Measurements from ENCODE around the genes CD96 and ZBED2.

DNA sequence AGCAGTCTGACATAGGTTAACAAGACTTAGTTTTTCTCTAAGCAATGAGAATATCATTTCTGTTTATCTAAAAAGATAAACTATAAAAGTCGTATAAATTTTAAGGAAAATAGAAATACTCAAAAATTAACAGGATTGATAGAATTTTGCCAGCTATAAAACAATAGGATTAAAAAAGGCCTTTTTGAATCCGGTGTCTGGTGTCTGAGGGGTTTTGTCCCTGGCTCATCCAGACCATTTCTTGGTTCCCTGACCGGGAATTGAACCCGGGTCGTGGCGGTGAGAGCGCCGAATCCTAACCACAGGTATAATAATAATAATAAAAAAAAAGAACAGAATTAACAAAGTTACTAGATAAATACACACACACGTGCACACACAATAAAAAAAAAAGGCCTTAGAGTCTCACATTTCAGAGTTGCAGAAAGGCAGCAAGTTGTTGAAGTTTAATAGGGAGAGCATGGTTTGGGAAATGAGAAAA is 1206.2 kb upstream of the ALCAM start:
- RRBS, 2 experiments = 15 to 54% methylated on average over 2 of the region's 9 CpGs

DNA sequence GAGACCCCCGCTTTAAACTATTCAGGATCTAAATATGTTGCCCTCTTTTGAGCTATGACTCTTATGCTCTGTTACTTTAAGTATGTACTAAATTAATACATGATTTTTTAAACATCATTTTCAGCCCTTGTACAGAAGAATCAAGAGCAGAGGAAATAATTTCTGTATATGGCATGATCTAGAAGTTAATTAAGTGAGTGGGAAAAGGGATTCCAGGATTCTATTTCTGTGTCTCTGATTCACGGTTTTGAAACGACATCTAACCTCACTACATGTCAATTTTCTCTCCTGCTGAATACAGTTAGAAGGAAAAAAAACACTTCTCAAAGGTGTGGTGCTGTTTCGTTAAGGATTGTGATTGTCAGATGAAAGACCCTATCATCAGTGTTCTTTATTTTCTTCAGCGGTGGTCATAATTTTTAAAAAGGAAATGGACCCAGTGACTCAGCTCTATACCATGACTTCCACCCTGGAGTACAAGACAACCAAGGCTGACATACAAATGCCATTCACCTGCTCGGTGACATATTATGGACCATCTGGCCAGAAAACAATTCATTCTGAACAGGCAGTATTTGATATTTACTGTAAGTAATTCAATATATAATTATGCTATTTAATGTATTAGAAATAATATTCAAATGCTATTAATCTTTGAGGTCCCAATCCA is 167.7 kb downstream of the ALCAM start:
- RRBS, 2 experiments = no CpG with 5 or more reads among the region's 6 CpGs

GRCh38 chr3:105725989-105726240 is 142.9 kb downstream of the CBLB start:
- RRBS, 2 experiments = no CpG with 5 or more reads among the region's 6 CpGs

DNA sequence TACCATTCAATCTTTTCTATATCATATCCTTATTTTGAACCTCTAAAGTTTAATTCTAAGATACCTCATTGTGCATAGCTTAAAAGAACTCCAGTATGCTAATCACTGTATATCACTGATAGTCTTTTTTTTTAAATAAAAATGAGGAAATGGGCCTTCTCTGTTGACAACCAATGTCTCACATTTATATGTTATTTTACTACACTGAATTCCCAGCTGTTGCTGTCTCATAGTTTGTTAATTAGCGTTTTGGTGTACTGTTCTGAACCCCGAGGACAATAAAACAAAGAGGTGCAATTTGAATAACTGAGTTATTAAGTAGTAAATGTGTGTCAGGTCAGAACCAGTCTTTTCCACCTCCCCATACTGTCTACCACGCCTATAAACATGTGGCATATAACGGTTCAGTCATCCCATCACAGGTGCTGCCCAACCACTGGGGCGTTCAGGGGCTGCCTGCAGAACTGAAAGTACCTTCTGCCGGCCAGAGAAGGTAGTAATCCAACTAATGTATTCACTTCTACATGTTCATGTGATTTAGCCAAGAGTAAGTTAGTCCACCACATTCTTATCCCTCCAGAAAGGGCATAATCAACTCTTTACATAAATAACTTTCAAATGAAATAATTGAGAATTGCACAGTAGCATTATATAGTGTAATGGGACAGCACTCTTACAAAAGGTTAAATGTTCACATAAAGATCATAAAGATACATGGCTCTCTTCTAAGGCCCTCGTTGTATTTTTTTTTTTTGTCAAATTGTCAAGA is 14.8 kb downstream of the CBLB start:
- RRBS, 2 experiments = no CpG with 5 or more reads among the region's 7 CpGs

DNA sequence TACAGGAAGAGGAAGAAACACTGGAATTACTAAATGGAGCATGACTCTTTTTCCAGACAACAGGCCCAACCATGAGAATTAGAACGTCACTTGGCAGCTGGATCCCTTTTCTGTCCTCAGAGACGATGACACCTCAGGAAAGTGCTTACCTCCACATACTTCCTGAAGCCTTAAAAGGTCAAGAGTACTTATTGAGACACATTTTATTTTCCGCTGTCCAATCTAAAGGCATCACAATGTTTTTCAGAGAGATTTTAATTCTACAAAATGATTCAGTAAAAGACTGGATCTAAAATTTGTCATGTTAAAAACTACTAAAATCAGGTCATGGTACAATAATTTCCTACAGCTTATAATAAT is 38.2 kb upstream of the CBLB start:
- RRBS, 2 experiments = no CpG with 5 or more reads among the region's 3 CpGs

DNA sequence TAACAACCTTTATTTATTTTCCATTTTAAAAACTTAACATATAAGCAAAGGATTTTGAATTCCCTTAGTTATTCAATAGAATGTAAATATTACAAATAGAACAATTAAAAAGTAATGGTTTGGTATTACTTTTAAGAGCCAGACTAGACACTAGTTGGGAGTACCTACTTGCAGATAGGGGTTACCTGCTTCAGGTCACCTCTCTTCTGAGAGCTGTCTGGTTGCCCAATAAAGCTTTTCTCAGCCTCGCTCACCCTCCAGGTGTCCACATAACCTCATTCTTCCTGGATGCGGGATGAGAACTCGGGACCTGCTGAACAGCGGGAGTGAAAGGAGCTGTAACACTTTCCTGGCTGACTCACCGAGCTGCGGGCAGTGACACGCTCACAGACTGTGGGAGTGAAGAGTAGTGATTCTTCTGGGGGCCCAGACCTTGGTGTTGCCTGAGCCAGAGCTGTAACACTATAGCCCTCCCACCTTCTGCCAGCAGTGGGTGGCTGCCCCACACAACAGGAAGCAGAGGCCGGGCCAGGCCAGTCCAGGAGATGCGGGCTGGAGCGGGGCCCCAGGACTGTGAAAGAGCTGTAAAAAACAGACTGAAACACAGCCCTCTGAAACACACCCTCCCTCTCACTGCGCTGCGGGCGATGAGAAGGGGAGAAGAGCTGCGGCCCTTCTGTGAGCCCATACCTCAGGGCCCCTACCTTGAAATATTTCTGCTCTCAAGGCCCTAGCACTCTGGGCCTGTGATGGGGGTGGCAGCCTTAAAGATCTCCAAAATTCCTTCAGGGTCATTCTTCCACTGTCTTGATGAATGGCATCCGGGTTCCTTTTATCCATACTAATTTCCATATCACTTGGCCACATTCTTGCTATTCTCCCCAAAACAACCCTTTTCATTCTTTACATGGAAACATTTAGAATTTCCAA is 464.1 kb upstream of the CCDC54 start:
- RRBS, 2 experiments = no CpG with 5 or more reads among the region's 15 CpGs

DNA sequence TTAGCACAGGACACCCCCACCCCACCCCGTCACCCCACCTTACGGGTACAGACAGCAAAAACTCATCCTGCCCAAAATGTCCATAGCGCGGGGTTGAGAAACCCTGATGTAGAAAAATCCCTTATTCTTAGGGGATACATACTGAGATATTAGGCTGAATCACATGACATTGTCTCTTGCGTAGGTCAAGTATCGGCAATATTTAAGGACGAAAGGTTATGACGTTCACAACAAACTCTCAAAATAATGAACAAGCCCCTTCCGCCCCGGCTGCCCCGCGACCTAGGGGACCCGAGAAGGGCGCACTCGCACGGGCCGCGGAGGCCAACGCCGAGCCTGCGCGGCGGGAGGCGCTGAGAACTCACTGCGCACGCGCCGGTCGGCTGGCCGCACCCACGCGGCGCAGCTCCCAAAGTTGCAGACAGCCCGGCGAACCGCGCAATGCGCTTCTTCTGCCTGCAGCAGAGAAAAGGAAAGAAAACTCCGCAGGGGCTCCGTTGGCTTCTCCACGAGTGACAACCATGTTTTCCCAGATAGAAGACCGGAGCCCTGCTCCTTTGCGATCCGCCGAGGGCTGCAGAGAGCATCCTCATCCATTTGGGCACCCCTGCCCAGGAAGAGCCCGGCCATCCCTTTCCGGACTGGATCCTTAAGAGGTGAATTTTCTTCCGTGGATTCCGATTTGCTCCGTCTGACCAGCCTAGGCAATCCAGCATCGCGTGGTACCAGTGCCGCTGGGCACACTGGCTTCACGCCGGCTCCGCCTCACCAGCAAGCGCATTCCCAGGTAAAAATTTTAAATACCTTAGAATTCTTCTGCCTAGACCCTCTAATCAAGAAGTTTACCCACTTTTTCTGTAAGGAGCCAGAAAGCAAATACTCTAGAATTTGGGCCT is 136.7 kb upstream of the CCDC54 start:
- RRBS, 2 experiments = 1 to 6% methylated on average over 12 to 32 of the region's 57 CpGs

DNA sequence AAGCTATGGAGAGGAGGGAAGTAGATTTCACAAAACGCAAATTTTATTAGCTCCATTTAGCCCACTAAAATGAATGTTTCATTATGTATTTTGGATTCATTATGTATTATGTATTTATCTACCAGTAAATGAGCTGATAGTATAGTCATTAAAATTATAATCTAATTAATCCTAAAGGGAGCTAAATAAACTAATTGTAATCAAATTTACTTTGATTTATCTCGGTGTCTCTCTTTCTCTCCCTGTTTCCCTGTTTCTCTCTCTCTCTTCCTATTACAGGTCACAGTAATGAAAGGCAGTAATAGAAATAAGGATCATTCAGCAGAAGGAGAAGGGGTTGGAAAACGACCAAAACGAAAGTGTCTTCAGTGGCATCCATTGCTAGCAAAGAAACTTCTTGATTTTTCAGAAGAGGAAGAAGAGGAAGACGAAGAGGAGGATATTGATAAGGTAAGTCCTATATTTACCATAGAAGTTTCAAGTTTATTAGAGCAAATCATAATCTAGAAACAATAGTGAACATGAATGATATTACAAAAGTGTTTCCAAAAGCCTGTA is 187.5 kb downstream of the BBX start:
- RRBS, 2 experiments = no CpG with 5 or more reads among the region's 5 CpGs

GRCh38 chr3:108125157-108126055 is 34.6 kb upstream of the CD47 start:
- RRBS, 2 experiments = no CpG with 5 or more reads among the region's 10 CpGs

GRCh38 chr3:109336287-109336965 is 920 bp downstream of the DPPA4 start:
- RRBS, 2 experiments = no CpG with 5 or more reads among the region's 19 CpGs

- RRBS, 2 experiments = no CpG with 5 or more reads among the region's 3 CpGs
Observed at GRCh38 chr3:110697949-110698148, 373.8 kb upstream of the NECTIN3 start.

GRCh38 chr3:111071029-111071465 is 569 bp upstream of the NECTIN3 start:
- RRBS, 2 experiments = 1 to 3% methylated on average over 8 of the region's 26 CpGs

- RRBS, 2 experiments = no CpG with 5 or more reads among the region's 11 CpGs
Observed at GRCh38 chr3:111541819-111542380, at the start of gene CD96. Gene CD96, plus strand, starts transcription at chr3:111542197.

DNA sequence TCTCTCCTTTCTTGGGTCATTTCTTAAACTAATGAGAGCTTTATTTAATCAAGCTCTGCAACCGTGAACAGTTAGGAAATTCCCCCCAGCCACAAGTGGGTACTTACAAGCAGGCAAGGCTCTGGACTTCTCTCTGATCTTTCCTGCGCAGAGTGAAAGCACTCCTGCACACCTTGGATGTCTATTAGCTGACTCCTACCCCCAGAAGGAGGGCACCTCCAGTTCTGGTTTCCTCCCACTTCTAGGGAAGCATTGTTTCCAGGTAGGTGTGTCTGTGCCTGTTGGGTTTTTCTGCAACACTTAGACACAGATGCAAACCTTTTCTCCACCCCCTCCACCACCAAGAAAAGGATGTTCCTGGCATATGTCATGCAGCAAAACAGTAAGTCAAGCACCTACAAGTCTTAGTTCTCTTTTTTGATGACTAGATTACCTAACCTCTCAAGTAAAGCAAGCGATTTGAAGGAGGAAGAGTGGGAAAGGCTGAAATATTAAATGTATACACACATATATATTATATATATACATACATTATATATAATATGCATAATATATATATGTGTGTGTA is at the start of gene ZBED2:
Gene ZBED2 (minus strand): TSS at position 154 of the 568 bp plus-strand sequence.
- RRBS, 2 experiments = no CpG with 5 or more reads among the region's 3 CpGs